Epithelial cell of esophagus (primary cell): ENCODE measurements around the gene CCDC18.

DNA sequence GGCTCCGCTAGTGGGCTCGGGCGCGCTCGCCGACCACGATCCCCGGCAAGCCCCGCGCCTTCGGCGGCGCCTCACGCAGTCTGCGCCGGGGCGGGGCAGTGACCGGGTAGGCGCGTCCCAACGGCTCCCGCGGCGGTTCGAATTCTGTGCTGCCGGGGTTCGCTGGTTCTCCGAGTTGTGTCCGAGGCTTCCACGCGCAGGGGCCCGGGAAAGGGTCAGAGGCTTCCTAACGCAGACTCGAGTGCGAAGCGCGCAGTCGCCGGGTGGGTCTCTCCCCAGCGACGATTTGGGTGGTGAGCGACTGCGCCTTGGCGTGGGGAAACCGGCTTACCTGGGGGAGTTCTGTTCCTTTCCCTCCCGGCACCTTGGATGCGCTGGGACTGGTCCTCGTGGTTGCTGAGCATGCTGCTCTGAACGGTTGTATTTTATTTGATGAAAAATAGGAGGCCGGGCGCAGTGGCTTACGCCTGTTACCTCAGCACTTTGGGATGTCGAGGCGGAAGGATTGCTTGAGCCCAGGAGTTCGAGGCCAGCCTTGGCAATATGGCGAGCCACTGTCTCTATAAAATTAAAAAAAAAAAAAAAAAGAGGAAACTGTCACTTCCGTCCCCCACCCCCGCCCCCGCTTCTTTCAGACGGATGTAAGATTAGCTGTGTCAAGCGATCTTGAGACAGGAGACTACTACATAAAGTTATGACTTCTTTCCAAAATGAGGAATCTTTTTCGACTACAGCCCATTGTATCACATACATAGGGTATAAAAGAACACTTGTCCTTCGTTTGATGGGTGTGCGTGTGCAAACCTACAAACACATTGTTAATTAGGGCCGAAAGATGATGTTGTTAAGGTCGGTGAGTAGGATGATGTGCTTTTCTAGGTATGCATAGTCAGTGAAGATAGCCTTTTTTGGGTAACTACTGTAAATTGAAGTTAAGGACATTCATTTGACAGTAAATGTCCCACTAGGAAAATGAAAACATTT lies at the start of gene CCDC18:
Gene CCDC18, plus strand, starts transcription at position 135 of the 984 bp plus-strand sequence.
- RRBS = 2% methylated on average over 49 of the region's 66 CpGs

GRCh38 chr1:93319745-93320584 lies 25.7 kb upstream of the DR1 start:
- RRBS = no CpG with 5 or more reads among the region's 3 CpGs

GRCh38 chr1:93344870-93345509 lies 717 bp upstream of the DR1 start:
- RRBS = no CpG with 5 or more reads among the region's 8 CpGs

DNA sequence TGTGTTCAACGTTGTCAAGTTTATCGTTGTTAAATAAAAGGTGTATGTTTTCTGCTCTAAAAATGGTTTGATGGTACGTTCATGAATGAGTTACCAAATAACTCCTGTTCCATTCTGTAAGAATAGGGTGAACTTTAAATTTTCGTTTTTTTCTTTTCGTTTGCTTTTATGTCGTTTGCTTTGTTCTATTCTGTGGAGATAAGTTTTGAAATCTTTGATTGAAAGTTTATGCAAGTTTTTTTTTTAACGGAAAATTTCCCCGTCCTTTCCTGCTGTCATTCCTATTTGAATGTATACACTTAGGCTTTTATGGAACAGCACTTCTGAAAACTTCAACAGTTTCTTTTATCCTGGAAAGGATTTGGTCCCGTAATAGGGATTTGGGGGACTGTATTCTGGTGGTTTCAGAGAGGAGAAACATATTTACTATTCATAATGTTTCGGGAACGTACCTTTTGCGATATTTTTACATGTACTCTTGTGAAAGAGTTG lies 1.7 kb downstream of the DR1 start:
- RRBS = no CpG with 5 or more reads among the region's 12 CpGs

DNA sequence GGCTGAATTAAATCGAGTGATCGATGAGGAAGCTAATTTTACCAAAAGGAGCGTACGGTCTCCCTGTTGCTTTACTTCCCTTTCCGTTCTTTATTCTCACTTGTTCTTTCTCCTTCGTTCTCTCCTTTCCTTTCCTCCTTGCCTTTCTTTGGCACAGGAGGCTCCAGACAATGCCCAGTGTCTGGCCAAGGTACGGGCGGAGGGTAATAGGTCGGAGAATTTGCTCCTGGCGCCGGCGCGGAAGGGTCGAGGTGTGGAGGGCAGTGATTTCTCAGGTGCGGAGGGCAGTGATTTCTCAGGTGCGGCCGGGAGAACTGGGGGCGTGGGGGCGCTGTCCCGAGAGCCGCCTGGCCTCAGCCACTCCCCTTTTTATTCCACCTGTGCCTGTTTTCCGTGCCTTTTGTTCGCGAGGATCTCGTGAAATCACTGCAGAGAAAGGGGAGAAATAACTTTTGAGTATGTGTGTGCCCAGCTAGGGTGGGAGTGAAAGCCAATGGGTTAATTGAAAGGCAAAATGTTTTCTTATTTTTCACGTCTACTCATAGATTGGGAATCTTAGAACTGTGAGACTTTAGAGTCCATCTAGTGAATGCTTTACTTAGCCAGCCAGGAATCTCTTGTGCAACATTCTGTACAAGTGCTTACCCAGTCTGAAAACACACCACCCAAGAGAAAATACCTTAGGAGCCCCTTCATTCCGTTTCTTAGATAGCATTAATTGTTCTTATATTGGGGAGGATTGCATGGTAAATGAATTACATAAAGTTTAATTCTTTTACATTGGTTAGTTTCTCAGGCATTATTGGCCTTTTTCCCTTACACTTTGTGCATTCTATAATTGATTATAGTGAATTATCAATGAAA lies 1.3 kb downstream of the FNBP1L start:
- RRBS = 1% methylated on average over 7 of the region's 27 CpGs

DNA sequence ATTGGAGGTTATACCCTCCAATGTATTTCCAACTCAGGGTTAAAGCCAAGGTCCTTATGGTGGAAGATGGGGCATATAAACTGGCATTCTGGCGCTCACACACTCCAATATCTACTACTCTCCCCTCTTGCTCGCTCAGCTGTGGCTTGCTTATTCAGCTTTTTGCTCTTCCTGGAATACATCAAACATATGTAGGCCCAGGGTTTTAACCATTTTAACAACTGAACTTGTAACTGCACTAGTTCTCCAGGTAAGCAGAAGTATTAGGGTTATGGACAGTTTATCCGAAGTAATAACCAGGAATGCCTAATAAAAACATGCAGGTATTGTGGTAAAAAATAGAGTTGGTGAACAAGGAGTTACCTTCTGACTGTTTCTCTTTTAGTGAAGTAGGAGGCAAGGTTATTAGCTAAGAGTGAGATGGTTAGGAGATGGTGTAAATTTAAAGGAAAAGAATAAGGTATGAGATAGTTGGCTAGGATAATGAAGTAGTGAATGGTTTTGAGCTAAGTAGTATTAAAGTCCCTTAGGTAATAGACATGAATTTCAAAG lies 40.7 kb downstream of the FNBP1L start:
- RRBS = no CpG with 5 or more reads among the region's 3 CpGs

- RRBS = no CpG with 5 or more reads among the region's 7 CpGs
These were observed 10.9 kb upstream of the BCAR3 start for GRCh38 chr1:93692301-93693229.

GRCh38 chr1:93701659-93702200 lies 20.1 kb upstream of the BCAR3 start:
- RRBS = no CpG with 5 or more reads among the region's 4 CpGs

GRCh38 chr1:93811622-93812098 lies 67.3 kb downstream of the DNTTIP2 start:
- RRBS = no CpG with 5 or more reads among the region's 5 CpGs

- RRBS = no CpG with 5 or more reads among the region's 5 CpGs
These were observed 103.4 kb downstream of the ABCA4 start for GRCh38 chr1:94017448-94017987.

DNA sequence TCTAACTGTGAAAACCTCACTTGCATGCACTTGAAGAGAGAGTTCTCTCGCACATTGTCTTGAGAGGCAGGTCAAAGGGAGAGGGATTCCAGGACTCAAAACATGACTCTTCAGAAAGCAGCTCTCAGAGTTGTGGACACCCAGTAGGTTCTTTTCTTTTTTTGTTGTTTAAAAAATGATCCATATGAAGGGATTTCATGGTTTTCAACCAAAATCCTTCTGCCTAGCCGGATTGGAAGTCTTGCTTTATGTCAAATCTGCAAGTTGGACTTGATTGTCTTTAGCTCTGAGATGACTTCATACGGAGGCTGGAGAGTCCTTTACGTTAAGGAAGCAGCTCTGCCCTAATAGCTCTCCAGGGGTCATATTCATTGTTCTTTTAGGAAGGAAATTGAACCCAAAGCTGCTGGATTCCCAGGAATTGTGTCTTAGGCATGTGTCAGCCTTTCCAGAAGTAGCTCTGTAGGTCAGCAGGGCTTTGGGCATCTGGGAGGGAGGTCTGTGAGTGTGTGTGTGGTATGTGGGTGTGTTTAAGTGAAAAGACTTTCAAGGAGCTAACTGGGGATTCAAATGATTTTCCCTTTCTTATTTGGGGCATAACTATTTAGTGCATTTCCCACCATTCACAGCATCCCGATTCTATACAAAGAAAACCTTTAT lies 82.5 kb downstream of the ABCA4 start:
- RRBS = no CpG with 5 or more reads among the region's 5 CpGs

GRCh38 chr1:94039547-94039935 lies 81.4 kb downstream of the ABCA4 start:
- RRBS = no CpG with 5 or more reads among the region's 4 CpGs

GRCh38 chr1:94093805-94094393 lies 27.0 kb downstream of the ABCA4 start:
- RRBS = no CpG with 5 or more reads among the region's 6 CpGs

DNA sequence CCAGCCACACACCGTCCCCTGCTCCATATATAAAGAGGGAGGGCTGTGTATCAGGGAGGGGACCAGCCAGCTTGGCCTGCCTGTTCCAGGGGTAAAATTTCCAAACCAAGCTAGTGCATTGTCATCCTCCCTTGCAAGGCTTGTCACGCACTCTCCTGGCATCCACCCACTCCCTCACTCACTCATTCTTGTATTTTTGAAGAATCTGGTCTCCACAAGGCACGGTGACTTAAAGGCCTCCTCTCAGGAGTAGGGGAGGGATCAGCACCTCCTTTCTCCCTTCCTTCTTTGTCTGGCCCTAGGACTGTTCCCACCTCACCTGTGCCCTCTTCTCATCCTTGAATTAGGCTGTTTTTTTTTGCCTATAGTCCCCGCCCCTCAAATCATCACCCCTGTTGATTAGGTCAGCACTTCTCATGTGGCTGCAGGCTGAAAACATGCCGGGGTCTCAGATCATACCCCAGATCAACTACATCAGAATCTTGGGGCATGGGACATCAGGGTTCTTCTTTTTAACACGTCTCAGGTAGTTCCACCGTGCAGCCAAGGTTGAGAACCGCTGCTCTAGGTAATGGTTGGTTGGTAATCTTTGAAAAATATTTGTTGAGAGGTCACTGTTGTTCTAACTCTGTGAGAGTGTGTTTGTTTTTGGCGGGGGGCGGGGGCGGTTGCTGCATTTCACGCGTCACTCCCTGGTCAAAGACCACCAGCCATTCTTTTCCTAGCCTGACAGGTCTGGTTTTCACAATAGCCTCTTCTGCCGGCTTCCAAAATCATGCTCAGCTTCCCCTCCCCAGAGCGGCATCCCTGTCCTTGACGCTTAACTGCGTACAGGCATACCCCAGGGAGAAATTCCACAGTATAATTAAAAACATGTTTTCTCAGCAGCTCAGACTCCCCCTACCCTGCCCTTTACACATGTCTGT lies 4.8 kb downstream of the ABCA4 start:
- RRBS = no CpG with 5 or more reads among the region's 17 CpGs

DNA sequence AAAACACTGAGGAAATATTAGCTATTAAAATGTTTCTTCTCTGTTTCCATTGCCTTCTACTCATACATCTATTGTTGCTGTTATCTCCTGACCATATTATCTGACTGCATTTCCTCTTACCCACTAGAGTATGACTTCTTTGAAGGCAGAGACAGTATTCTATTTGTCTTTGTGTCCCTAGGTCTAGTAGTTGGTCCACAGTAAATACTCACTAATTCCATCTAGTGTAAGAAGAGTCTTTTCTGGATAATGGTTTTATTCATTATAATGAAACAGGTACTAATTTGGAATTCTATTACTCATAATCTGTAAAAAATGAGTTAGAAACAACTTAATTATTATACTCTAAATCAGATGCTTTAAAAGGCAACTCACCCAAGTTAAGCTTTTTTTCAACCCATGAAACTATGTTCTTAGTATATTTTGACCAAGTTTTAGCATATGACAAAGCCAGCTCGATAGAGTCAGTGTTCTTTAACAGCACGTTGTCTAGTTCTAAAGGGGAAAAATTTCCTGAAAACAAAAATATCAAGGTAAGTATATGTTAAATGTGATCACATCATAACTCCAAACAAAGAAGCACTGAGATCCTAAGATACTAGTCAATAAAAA lies 32.6 kb downstream of the ARHGAP29 start:
- RRBS = no CpG with 5 or more reads among the region's 2 CpGs

DNA sequence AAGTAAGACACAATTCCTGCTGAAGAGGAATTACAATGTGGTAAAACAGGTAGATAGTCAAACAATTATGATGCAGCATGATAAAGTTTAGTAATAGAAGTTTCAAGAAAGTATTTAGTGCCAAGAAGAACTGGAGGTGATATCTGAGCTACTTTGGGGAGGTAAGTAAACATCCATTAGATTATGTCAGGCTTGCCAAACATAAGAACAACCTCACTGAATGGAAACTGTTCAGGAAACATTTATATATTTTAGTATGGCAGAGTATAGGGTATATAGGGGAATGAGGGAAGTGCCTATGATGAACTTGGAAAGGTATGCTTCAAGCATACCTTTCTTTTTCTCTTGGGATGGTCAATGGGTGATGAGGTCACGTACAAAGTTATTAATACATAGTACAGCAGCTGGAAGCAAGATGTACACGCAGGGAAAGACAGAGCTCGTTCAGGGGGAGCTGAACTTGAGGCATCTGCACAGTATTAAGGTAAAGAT lies 61.4 kb downstream of the ABCD3 start:
- RRBS = no CpG with 5 or more reads among the region's 3 CpGs

- RRBS = 4% methylated on average over 3 of the region's 20 CpGs
These were observed 923 bp downstream of the F3 start for GRCh38 chr1:94540503-94541168.

GRCh38 chr1:94542983-94543473 lies 1.5 kb upstream of the F3 start:
- RRBS = no CpG with 5 or more reads among the region's 1 CpG

DNA sequence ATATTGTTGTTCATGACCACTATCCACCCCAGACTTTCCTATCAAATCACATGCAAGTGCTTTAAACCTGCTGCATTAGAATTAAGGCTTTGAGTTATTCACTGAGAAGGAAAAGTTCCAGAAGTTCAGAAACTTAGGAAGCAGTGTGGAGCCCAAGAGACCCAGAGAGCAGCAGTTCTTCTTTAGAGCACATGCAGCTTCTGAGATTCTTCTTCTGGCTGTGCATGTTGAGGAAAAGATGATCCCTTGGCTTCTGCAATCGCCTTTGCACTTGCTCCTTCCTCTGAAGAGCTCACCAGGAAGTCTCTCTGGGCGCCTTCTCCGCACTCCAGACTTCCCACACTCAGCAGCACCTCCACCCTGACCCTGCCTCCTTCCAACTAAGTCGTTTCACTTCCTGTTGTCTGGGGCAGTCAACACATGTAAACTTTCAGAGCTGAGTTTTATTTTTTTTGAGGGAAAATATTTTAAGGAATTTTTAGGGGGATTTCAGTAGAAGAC lies 73.3 kb upstream of the F3 start:
- RRBS = no CpG with 5 or more reads among the region's 4 CpGs